ENCODE data around the gene INF2.

DNA sequence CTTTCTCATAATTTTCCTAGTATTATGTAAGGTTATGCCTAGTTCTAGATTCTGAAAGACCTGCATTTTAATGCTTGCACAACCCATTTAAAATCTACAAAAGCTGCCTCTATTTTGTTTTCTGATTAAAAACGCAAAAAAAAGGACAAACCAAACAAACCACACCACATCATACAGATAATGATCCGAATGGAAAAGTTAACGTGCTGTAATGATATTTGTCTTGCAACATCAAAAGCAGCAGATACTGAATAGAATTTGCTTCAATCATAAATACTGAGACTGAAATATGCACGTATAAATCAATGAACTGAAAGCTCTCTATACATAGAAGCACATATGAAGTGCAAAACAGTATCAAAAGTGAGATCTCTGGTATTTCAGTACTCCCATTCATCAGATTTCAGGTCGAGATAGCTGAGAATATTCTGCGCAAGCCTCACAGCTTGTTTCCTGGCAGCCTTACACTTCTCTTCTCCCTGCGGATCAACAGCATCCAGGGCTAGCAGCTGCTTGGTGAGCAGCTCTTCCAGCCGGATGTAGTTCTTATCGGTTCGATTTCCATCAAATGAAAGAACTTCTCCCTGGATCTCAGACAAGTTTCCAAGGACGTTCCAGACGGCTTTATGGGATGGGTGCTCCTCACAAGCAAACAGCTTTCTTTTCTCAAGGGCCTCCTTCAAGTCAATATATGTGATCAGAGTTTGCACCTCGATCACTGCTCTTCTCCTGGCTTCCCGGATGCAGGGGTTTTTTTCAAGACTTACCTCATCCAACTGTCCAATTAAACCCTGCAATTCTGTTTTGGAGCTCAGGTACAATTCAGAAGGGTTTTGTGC lies 2.8 kb downstream of the BAG5 start:
- RRBS, result no CpG with 5 or more reads among the region's 14 CpGs

- RRBS, result 42% methylated on average over 18 of the region's 32 CpGs
These were observed 925 bp upstream of the KLC1 start for GRCh38 chr14:103627980-103628591.

DNA sequence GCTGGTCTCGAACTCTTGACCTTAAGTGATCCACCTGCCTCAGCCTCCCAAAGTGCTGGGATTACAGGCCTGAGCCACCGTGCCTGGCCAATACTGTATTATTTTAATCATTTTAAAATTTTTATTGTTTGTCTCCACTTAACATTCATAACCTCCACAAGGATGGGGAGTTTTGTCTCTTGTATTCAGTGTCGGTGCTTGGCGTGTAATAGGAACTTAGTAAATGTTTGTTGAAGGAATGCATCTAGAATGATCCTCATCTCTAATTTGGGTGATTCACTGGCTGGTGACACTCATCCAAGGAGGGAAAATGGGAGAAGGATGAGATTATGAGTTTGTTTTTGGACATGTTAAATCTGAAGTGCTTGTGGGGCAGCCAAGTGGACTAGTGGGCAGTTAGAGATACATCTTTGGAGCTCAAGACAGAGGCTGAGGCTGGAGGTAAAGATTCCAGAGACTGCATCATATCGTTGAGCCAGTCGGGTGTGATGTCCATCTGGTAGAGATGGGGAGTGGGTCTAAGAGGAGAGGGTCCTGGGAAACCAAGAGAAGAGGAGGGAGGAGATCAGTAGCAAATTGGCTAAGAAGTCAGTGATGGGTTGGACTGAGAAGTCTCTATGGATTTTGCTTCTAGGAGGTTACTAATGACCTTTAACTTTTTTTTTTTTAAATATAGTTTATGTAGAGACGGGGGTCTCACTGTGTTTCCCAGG lies 5.2 kb downstream of the KLC1 start:
- RRBS, result no CpG with 5 or more reads among the region's 7 CpGs

DNA sequence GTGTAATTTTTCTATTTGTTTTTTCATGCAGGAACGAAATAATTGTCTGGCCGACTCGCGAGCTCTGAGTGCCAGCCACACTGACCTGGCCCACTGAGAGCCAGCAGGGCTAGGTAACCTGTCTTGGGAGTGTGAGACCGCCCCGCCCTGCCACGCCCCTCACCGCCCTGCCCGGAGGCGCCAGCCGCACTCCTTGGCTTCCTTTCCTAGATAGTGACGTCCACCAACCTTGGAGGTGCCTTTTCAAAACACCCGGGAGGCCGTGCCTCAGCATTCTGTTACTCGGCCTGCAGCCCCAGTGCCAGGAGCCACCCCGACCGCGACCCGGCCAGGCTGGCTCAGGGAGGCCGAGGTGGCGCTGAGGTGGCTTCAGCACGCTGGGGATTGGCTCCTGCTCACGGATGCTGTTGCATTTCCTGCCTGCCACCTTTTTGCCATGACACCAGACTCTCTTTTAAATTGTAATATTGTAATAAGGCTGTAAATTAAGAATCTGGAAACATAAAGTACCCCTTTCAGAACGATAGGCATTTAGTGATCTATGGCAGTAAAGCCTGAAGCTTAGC lies 21.6 kb downstream of the XRCC3 start:
- RRBS, result 97% methylated on average over 10 of the region's 24 CpGs

- RRBS, result no CpG with 5 or more reads among the region's 7 CpGs
These were observed 37.3 kb downstream of the ZFYVE21 start for GRCh38 chr14:103752815-103753431.

- RRBS, result no CpG with 5 or more reads among the region's 7 CpGs
These were observed 14.9 kb upstream of the PPP1R13B start for GRCh38 chr14:103862297-103862647.

DNA sequence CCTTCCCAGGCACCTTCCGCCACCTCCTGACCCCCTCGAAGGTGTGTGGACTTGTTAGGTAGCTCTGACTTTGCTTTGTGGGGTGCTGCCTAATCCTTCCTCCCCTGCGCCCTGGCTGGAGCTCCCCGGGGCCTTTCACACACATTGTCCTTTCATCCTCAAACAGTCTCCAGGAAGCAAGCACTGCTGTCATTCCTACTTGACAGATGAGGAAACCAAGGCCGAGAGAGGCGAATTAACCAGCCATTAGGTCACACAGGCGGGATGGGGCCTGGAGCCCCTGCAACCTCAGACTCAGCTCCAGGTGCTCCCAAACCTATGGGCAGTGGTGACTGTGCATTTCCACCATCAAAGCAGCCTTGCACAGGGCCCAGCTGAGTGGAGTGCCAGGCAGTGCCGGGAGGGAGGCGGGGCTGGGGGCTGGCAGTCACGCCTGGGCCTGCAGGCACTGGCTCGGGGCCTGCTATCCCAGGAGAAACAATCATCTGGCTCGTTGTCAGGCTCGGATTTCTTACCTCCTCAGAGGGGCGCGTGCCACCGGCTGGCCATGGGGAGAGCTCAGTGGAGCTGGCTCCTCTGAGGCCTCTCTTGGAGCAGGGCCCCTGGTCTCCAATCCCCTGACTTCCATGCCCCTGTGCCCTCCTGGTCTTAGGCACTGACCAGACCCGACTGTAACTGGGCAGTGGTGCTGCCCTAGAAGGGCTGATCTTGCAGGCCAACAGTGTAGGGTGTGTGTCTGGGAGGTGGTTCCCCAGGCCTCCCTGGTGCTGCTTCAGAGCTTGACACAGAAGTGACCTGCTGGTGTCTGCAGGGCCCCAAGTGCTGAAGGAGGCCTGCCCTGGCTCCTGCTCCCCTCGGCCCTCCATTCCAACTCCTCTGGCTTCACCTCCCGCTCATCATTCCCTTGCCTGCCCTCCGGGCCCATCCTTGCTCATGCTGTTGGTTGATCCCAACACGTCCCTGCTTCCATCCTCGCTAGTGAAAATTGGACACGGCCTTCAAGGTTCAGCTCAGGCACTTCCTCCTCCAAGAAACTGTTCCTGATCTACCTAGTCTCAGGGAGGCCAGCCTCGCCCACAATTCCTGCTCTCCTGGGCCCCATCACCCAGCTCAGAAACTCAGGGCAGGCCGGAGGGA lies 20.2 kb upstream of the PPP1R13B start:
- RRBS, result no CpG with 5 or more reads among the region's 25 CpGs

DNA sequence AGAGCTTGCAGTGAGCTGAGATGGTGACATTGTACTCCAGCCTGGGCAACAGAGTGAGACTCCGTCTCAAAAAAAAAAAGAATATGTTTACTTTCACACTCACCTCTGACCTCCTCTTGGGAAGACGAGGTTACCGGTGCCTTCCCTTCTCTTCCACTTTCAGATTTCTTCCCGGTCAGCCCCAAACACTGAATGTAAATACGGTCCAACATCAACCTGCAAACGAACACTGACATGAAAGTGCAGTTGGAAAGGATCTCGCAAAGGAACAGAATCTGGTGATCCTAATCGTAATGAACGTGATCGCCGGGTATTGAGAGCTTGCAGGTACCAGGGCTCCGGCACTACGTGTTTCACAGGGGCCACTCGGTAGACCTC lies 31.9 kb upstream of the PPP1R13B start:
- RRBS, result 40% methylated on average over 1 of the region's 14 CpGs

GRCh38 chr14:104086691-104087538 lies 1.4 kb downstream of the ASPG start:
- RRBS, result 40% methylated on average over 4 of the region's 16 CpGs

- RRBS, result 55% methylated on average over 1 of the region's 6 CpGs
These were observed 190.3 kb upstream of the C14orf180 start for GRCh38 chr14:104389292-104389726.

GRCh38 chr14:104460997-104461964 lies 118.3 kb upstream of the C14orf180 start:
- RRBS, result 7% methylated on average over 9 of the region's 69 CpGs

- RRBS, result no CpG with 5 or more reads among the region's 19 CpGs
These were observed 31.0 kb upstream of the INF2 start for GRCh38 chr14:104658209-104658960.

GRCh38 chr14:104660564-104661024 lies 28.8 kb upstream of the INF2 start:
- RRBS, result 16% methylated on average over 4 of the region's 15 CpGs

- RRBS, result no CpG with 5 or more reads among the region's 23 CpGs
These were observed 9.3 kb upstream of the INF2 start for GRCh38 chr14:104679923-104680790.

- RRBS, result 59% methylated on average over 7 of the region's 37 CpGs
These were observed 1.5 kb upstream of the INF2 start for GRCh38 chr14:104687506-104688653.

DNA sequence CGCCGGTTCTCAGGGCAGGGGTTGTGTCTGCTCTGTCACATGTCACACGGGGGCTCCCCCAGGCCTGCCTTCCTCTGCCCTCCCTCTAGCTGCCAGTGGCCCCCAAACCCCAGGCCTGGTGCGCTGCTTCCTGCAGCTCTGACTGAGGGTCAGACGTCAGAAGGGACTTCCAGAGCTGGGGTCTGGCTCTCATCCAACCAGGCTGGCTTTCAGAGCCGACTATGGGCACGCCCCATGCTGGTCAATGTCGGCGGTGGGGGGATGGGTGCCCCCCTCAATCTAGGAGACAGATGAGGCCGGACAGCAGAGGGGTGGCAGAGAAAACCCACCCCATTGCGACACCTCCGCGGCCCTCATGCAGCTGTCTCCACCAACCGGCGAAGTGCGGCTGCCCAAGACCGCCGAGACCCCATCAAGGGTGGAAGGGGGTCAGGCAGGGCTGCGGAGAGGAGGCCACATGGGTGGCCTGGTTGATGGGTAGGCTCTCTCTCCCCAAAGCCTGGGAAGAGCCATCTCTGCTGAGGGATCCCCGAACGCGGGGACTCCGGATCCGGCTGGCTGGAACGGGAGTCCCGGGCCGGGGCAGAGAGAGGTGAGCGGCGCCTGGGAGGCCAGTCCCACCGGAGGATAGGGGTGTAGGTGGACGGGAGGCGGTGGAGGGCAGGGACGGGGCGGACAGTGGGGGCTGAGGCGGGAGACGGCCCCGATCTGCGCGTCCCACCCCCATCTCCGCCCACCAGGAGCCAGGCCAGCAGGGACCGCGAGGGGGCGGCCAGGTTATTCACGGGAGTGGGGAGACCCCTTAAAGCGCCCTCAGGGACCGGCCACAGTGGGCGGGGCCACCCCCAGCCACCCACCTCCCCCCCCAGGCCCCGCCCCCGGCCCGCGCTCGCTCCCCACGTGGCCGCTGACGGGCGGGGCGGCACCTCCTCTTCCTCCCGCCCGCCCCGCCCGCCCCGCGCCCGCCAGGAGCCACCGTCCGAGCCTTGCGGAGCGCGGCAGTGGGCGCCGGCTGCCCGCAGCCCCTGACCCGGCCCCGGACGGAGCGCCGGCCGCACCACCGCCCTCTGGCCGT lies at the start of gene INF2:
Gene INF2 (plus strand): TSS at position 965 of the 1,075 bp plus-strand sequence.
- RRBS, result 9% methylated on average over 12 of the region's 80 CpGs

- RRBS, result no CpG with 5 or more reads among the region's 25 CpGs
These were observed 11.3 kb downstream of the ADSS1 start for GRCh38 chr14:104735126-104735887.

GRCh38 chr14:104977080-104977483 lies 1.1 kb downstream of the AHNAK2 start:
- RRBS, result no CpG with 5 or more reads among the region's 6 CpGs

DNA sequence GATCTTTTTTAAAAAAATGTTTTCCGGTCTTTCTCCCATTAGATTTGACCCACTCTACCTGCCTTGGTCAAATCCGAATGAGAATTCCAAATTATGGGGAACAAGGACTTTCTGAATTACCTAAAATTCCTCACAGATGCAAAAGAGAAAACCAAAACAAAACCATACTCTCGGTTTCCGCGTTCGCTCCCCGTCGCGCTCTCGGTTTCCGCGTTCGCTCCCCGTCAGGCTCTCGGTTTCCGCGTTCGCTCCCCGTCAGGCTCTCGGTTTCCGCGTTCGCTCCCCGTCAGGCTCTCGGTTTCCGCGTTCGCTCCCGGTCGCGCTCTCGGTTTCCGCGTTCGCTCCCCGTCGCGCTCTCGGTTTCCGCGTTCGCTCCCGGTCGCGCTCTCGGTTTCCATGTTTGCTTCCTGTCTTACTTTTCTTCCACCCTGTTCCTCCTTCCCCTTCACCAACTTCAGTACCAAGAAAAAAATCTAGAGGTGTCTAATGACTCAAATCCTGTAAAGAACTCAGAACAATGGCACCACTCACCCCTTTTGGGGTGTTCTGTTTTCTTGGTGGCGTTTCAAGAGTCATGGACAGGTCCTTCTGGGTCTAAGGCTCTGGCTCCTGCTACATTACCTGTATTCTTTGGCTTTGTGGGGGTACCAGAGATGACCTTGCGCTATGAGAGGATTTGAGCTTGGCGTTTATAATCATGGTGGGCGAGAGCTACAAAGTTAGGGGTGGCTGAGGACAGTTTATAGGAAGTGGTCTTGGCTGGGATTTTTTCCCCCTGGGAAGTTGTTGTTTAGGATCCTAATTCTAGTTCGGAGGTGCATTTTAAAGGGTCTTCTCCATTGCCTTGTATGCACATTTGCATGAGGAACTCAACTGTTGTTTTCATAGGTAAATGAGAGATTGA lies 12.7 kb upstream of the CDCA4 start:
- RRBS, result 3% methylated on average over 8 of the region's 51 CpGs

DNA sequence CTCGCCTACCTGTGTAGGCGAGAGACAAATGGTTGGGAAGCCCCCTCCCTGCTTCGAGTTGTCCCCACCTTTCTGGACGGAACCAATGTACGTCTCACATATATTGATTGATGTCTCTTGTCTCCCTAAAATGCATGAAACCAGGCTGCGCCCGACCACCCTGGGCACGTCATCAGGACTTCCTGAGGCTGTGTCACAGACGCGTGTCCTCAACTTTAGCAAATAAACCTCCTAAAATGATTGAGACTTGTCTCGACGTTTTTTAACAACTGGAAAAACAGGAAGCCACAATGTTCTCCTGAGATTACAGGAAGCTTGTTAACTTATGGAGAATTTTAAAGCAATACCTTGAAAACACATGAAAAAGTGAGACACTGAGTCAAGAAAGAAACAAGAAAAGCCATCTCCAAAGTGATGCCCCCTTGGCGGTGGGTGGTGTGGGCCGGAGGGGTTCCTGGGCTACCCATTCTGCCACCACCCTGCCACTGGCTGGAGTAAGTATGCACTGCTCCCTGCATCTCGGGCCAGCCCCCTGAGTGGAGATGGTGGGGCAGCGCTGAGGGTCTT lies 5.6 kb downstream of the GPR132 start:
- RRBS, result no CpG with 5 or more reads among the region's 16 CpGs

All from HL-60 (cell line).